Measurements from ENCODE around the genes ABHD17C, CPEB1 and BNC1.

GRCh38 chr15:80694764-80695491 is at the start of gene ABHD17C:
ABHD17C (plus strand) TSS chr15:80695310.
- CAGE, long polyA plus RNA = no peak
- RRBS = 1% methylated on average over 59 of the region's 102 CpGs

DNA sequence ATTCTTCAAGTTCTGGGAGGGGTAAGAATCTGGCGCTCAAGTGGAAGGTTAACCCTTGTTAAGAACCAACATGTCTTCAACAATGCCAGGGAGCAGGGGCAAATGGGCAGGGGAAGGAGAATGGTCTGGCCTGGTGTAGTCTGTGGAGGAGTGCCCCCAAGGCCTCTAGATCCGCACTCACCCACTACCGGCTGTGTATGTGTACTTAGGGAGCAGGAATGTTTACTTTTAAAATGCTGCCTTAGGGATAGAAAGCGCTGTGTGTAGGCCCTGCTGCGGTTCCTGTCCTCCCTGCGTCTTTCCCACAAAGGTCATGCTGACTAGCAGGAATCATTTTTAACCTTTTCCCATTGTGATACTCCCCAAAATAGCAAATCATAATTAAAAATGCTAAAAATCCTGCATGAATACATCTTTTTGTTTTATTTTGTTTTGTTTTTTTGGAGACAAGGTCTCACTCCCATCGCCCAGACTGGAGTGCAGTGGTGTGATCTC is 36.0 kb upstream of the CEMIP start:
- CAGE, long polyA plus RNA = no peak
- RRBS = no CpG with 5 or more reads among the region's 7 CpGs

DNA sequence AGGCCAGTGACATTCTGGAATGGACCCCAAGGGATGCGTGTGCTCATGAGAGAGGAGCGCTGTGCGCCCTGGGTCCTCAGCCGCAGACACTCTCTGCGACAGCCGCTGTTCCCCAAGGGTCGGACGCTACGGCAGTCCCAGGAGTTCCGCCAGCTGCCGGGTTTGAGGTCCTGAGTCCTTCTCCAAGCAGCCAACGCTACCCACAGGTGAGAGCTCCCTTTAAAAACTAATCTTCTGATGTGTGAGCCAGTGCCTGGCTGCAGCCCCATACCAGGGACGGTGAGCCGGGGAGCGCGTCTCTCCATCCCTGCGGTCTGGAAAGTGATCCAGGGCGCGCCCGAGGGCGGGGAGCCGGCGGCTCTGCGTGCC is 1.2 kb downstream of the CEMIP start:
- CAGE, long polyA plus RNA = no peak
- RRBS = under 1% methylated on average over 11 of the region's 24 CpGs

- CAGE, long polyA plus RNA = no peak
- RRBS = no CpG with 5 or more reads among the region's 10 CpGs
Observed at GRCh38 chr15:80922417-80923087, 67.1 kb downstream of the MESD start.

DNA sequence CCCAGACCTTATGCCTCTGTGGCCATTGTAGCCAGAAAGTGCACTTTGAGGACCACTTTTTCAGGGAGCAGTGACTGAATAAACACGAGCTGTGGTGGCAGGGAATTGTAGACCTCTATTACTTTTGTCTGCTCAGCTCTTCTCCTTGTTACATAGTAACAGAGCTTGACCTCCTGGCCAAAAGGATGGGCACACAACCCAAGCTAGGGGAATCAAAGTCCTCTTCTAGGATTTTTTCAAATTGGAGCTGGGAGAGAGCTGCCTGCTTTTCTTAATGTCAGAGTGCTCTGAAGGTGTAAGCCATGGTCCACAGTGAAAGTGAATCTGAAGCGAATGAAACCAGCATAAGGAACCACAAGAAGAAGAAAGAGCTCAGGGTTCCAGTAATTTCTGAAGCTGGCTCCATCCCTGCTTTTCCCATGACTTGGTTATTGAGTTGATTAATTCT is 60.8 kb downstream of the TLNRD1 start:
- CAGE, long polyA plus RNA = no peak
- RRBS = no CpG with 5 or more reads among the region's 2 CpGs

- CAGE, long polyA plus RNA = no peak
- RRBS = 22% methylated on average over 1 of the region's 15 CpGs
Observed at GRCh38 chr15:81092022-81092737, 41.9 kb upstream of the CFAP161 start.

DNA sequence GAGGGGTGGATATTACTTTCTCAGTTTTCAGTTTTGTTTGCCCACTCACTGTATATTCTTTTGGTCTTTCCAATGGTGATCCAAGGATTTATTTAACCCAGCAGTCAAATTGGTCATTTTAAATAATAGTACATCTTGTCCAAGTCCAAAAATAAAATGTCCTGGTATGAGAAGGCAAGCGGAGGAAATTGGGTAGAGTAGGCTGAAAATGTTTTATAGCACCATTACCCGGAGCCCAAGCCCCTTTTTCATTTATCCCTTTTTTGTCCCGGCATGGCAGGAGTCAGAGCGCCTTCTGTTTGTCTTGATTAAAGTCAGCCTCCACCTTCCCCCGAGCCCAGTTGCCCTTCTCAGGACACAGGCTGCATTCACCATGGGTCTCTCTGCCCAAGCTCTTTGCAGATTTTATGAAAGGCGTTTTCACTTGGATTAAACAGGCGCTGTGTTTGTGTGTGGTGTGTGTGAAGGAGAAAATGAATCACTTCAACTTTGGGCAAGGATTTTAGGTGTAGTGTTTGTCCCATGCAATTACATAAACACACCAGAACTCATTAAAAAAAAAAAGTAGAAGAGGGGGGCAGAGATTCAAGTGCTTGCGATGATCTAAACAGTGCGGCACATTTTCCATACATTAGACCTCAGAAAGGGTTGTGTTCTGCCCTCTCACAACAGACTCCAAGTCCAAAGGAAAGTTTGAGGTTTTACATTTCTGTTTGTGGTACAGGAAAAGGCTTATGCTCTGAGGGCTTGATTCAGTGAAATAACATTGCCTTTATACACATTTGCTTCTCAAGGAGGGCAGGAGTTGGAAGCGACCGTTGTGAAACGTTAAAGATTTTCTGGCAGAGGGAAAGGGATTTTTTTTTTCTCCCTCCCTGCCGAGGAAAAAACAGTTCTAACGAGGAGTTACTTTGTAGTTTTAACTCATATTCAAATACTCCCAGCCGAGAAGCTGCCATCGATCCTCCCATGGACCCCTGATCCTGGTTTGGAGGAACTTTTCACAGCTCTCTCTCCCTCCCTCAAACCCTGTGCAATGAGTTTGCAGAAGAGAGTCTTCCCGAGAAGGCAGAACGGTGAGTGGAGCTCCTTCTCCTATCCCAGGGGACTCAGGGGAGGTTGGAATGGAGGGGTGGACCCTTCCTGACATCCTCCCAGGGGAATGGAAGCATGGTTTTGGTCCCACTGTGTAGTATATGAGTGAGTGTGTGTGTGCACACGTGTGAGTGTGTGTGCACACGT is 14.4 kb upstream of the IL16 start:
- CAGE, long polyA plus RNA = no peak
- RRBS = no CpG with 5 or more reads among the region's 20 CpGs

- CAGE, long polyA plus RNA = no peak
- RRBS = no CpG with 5 or more reads among the region's 2 CpGs
Observed at GRCh38 chr15:81235117-81235670, 38.5 kb downstream of the IL16 start.

DNA sequence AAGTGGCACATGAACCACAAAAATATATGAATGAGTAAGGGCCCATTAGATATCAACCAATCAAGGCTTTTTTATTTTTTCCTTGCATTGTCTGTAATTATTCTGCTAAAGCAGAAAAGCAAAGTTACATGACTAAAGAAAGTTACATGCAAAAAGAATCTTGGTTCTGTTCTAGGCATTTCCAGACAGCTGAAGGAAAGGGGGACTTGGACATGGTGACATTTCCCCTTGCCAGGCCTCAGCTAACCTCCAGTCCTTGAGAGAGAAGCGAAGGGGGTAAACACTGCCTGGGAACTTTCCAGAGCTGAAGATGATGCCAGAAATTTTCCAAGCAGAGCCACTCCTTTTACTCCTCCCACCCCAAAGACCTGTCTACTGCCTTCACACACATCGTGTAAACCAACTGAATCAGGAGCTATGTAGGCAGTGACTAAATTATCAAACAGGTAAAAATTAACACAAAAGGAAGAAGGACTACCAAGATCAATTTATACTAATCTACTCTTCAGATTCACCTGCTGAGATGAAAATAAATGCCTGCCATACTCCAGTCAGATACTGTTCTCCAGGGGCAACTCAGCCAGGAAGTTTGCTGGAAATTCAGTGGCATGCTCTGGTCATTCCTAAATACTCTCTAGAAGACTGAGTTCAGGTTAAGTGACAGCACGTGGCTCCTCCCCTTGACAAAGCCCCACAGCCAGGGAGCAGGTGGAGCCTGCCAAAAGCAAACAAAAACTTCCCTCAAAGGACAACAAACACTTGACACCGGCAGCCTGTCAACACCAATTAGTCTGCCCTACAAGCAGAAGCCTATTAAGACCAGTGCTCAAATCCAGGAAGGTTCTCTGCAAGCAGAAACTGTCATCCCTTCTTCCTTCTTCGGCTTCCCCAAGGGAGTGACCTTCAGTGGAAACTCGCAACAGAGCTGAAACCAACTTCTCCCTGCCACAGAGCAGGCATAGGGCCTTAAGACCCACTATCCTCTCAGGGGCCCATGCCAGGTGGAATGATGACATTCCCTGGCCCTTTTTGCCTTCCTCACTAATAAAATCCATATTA is 5.2 kb downstream of the MEX3B start:
- CAGE, long polyA plus RNA = no peak
- RRBS = no CpG with 5 or more reads among the region's 6 CpGs

- CAGE, long polyA plus RNA = no peak
- RRBS = no CpG with 5 or more reads among the region's 1 CpG
Observed at GRCh38 chr15:82285154-82285404, 22.5 kb downstream of the SAXO2 start.

- CAGE, long polyA plus RNA = no peak
- RRBS = no CpG with 5 or more reads among the region's 18 CpGs
Observed at GRCh38 chr15:82538705-82539484, 1.4 kb downstream of the RPS17 start.

DNA sequence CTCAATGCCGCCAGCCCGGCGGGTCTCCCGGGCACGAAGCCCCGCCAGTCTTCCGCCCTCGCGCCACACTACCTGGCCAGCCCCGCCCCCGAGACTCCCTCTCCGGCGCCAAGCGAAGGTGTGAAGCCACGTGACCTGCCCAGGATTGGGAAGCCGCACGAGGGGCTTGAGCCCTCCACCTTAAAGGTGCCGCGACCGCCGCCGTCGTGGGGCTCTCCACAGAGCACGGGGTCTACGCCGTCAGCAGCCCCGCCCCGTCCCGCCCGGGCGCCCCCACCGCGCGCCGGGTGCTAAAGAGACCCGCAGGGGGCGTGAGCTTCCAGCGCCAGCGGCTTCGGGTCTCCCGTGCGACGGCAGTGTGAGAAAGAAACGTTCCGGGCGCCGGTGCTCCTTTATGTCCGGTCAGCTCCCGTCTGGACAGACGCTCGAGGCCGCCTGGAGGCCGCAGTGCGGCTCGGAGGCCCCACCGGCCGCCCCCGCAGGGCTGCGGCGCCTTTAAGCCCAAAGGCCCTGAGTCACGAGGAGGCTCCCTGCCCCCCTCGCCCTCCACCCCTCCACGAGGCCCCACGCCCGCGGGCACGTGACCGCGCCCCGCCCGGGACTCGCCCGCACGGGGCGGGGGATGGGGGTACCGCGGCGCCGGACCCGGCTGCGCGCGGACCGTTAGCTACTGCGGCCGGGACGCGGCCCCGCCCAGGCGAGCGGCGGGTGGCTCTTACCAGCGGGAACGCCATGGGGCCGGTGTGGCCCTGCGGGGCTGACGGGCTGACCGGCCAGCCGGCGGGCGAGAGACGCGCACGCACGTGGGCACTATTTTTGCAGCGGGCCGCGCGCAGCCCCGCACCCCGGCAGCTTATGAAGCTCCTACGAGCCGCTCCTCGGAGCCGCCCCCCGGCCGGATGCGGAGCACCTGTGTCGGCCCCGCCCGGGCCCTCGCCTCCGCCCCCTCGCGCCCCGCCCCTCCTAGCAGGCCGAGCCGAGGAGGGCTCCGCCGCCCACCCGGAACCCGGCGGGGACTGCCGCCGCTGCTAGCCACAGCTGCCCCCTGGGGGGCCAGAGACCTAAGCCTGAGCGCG is at the start of gene CPEB1:
Gene CPEB1, minus strand, starts transcription at position 227 of the 1,076 bp plus-strand sequence.
- CAGE, long polyA plus RNA = no peak
- RRBS = 4% methylated on average over 68 of the region's 137 CpGs

- CAGE, long polyA plus RNA = no peak
- RRBS = no CpG with 5 or more reads among the region's 5 CpGs
Observed at GRCh38 chr15:82856317-82856908, 47.0 kb downstream of the WHAMM start.

GRCh38 chr15:82934445-82935033 is 18.0 kb downstream of the HOMER2 start:
- CAGE, long polyA plus RNA = no peak
- RRBS = 30% methylated on average over 2 of the region's 13 CpGs

- CAGE, long polyA plus RNA = no peak
- RRBS = no CpG with 5 or more reads among the region's 6 CpGs
Observed at GRCh38 chr15:83000283-83000622, 11.2 kb downstream of the C15orf40 start.

GRCh38 chr15:83018510-83018998 is 7.1 kb upstream of the C15orf40 start:
- CAGE, long polyA plus RNA = no peak
- RRBS = no CpG with 5 or more reads among the region's 3 CpGs

DNA sequence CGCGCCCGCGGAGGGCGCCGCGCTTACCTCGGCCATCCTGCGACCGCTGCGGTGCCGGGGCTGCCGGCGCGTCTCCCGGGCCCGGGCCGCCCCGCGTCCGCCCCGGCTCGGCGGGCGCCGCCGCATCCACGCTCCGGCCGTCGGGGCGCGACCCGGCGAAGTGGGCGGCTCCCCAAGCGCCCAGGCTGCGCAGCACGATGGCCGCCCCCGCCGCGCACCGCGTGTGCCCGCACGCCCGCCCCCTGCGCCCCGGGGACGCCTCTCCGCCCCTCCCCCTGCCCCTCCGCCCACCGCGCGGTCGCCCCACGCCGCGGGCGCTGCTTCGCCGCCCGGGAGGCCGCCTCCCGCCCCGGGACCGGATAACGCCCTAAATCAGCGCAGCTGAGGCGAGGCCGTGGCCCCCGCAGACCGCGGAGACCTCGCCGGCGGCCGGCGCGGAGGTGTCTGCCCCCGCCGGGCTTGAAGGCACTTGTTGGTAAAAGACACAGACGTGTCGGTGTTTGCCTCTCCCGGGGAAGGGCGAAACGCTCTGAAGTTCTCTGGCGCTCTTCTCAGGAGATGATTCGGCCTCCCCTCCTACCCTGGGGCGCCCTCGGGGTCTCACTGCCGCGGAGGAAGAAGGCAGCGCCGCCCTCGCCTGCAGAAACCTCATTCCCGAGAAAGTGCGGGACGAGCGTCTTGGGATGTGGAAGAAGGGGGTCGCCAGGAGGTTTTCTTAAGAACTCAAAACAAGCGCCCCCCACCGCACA is at the start of gene BNC1:
Gene BNC1, minus strand, starts transcription at position 162 of the 749 bp plus-strand sequence.
- CAGE, long polyA plus RNA = no peak
- RRBS = 6% methylated on average over 39 of the region's 104 CpGs

DNA sequence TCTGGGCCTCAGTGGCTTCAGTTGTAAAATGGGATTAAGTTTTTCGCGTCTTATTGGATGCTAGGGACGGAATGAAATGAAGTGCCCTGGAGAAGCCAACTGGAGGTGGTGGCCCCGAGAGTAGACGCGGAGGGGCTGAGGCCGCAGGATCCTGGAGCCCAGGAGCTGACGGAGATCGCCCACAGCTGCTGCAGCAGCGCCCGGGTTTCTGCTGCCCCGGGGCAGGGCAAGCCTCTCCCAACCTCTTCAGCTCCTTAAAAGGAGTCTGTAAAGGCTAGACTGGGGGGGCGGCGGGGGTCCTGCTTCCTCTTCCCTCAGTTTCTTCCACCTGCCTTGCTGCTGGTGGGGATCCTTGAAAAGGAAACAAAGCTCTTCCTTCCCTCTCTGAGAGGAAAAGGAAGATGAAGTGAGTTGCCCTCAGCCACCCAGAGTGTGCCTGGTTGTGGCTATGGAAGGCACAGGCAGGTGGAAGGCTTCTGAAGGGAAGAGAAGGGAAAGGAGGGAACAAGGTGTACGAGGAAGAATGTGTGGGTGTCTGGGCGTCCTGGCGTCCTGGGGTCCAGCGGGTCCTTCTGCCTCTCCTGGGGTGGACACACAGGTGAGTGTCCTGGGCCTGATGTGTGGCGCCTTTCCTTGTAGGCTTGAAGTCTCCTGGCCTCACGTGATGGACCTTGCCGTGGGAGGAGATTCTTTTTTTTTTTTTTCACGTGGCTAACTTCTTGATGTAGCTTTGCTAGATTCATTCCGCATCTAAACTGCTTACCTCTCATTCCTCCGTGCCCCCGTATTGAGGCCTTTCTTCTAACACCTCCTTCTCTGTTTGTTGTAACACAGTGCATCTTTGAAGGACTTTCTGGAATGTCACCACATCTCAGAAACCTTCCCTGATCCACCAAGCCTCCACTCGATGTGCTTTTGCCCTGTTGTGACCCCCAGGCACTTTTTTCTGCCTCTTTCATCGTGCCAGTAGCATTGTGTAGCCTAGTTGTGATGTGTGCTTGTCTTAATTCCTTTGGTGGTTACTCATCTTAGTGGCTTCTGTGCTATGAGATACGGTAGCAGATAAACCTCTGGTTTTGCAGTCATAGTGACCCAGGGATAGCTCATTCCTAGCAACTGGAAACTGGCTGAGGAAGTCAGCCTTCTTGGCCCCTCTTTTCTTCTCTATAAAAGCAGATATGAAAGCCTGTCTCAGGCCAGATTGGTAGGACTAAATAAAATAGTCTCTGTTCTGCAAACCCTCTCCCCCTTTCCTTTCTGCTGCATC is 1.3 kb upstream of the BNC1 start:
- CAGE, long polyA plus RNA = no peak
- RRBS = no CpG with 5 or more reads among the region's 28 CpGs

- CAGE, long polyA plus RNA = no peak
- RRBS = no CpG with 5 or more reads among the region's 12 CpGs
Observed at GRCh38 chr15:83323264-83323896, 38.9 kb upstream of the BNC1 start.

DNA sequence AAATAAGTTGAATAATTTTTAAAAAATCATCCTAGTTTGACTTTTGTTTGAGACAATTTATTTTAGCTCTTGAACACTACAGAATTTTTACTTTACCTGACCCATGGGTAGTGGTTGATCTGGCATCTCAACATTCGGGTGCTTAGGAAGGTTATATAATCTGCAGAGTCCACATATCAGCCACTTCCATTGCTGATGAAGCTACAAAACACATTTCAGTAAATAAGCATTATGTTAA is 46.0 kb upstream of the ZSCAN2 start:
- CAGE, long polyA plus RNA = no peak
- RRBS = no CpG with 5 or more reads among the region's 1 CpG